AG08470 (cell line): ENCODE data around the genes STATH, HTN1, AMBN and RUFY3.

DNA sequence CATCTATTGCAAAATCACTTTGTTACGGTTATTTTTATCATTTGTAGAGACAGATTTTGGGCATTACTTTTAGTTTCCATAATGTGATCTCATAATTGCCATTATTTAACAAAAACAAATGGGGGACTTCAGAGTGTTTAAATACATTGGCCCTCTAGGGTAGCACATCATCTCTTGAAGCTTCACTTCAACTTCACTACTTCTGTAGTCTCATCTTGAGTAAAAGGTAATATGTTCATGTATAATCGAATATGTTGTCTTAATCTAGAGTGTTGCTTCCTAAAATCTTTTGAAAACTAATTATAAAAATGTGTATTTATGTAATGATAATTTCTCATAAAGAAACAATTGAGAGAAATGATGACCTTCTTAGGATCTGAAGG, at the start of gene STATH:
STATH (plus strand) TSS at position 167 of the 383 bp plus-strand sequence.
- RRBS: no CpG with 5 or more reads among the region's 2 CpGs

GRCh38 chr4:70050389-70050699, at the start of gene HTN1:
HTN1 (plus strand) TSS chr4:70050438.
- RRBS: no CpG with 5 or more reads among the region's 2 CpGs

GRCh38 chr4:70115325-70115590, 38.8 kb upstream of the PRR27 start:
- RRBS: no CpG with 5 or more reads among the region's 2 CpGs

DNA sequence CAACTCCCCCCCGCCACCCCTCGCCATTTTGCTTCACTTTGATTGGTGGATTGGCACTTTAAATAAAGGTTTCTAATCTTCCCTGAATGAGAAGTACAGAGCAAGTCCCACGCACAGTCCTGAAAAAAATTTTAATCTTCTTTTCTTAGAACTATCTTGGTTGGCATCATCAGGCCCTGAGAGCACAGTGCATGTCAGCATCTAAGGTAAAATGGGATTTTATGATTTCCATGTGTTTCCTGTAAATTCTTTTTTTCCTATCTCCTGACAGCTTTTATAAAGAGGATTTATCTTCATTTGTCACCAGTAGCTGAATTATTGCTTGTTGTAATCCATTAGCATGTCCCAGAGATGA, at the start of gene AMBN:
AMBN (plus strand) TSS at position 89 of the 355 bp plus-strand sequence.
- RRBS: no CpG with 5 or more reads among the region's 3 CpGs

GRCh38 chr4:70703858-70704369, 15.6 kb downstream of the UTP3 start:
- RRBS: no CpG with 5 or more reads among the region's 14 CpGs

DNA sequence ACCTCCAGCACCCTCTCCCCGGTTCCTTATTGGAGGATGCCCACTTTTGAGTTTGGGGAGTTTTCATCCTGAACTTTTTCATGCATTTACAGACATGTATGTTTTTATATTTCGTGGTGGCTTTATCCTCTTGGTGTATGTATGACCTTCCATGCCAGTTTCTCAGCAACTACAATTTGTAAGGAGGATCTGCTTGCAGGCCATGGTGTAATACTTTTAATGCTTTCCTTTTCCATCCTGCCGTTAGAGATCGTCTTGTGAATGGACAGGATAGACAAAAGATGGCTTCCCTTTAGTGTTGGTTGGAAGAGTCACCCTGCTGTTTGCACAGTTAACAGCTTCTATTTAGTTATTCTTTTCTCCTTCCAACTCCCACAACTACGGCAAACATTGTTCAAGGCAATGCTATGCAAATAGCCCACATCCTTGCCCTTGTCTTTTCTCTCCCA, 12.3 kb upstream of the RUFY3 start:
- RRBS: no CpG with 5 or more reads among the region's 5 CpGs

- RRBS: no CpG with 5 or more reads among the region's 6 CpGs
Measured at GRCh38 chr4:70721475-70722334, at the start of gene RUFY3. RUFY3 (plus strand) TSS chr4:70721964.

DNA sequence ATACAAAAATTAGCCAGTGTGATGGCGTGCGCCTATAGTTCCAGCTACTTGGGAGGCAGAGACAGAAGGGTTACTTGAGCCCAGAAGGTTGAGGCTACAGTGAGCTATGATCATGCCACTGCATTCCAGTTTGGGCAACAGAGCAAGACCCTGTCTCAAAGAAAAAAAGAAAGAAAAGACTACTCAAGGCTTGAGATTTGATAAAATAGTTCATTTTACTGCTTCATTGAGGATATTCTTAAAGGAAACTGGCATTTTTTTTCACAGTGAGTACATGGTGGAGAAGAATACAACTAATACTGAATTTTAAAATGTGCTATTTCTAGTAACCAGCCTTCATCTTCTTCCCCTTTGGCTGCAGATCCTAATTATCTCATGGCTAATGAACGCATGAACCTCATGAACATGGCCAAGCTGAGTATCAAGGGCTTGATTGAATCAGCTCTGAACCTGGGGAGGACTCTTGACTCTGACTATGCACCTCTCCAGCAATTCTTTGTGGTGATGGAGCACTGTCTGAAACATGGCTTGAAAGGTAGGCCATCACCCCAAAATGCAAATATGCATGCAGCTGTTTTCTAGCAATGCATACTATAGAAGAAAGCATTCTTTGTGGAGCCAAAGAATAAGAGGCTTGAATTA, 40.5 kb downstream of the RUFY3 start:
- RRBS: no CpG with 5 or more reads among the region's 3 CpGs

DNA sequence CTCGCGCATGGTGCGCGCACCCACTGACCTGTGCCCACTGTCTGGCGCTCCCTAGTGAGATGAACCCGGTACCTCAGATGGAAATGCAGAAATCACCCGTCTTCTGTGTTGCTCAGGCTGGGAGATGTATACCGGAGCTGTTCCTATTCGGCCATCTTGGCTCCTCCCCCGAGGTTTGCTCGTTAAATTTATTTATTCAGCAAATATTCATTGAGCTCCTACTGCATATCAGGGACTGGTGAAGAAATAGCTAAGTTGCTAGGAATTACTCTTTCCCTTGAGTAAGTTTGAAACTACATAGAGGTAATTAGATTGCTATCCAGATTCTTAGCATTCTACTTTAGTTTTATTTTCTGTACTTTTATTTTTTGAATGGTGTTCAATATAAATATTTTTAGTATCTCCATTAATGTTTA, 66.2 kb downstream of the DCK start:
- RRBS: no CpG with 5 or more reads among the region's 11 CpGs

- RRBS: no CpG with 5 or more reads among the region's 17 CpGs
Measured at GRCh38 chr4:71187802-71188532, 908 bp downstream of the SLC4A4 start.

GRCh38 chr4:71229390-71229990, 42.4 kb downstream of the SLC4A4 start:
- RRBS: no CpG with 5 or more reads among the region's 9 CpGs

DNA sequence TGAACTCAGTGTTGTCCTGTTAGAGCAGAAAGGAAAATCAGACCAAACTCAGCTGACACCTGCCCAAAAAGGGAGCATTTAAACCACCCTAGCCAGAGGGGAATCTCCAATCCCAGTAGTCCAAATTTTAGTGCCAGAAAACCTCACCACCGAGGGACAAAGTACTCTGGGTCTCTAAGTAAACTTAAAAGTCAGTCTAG, 165.6 kb downstream of the NPFFR2 start:
- RRBS: no CpG with 5 or more reads among the region's 1 CpG

- RRBS: no CpG with 5 or more reads among the region's 2 CpGs
Measured at GRCh38 chr4:72924760-72925231, 144.7 kb downstream of the COX18 start.

GRCh38 chr4:73160995-73161586, 91.6 kb upstream of the COX18 start:
- RRBS: no CpG with 5 or more reads among the region's 7 CpGs

DNA sequence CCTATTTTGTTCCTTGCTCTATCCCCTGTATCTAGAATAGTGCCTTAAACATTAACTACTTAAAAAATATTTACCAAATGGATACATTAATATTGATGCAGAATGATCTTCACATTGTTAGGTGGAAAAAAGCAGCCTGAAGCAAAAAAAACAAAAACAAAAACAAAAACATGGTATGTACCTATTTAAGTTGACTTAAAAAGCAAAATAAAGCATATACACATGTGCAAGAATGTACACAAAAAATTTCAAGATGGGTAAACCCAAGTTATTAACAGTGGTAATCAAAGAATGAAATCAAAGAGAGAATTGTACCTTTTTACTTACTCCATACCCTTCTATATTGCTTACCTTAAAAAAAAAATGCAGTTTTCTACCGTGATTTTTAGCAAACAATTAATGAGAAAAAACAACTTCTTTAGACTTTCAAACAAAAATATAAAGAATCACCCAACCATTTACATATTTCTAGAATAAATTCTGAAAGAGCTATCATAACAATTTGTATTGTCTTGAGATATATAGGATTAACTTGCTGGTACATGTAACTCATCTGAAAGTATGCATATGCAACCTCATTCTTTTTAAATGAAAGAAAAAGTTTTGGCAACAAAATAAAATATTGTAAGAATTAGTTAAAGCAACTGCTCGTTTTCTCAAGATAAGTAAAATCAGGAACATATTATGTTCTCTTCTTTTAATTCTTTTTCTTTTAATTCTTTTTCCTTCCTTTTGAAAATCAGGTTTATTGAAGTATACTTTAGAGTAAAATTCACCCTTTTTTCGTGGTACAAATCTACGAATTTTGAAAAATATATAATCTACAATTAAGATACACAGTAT, 66.2 kb downstream of the ANKRD17 start:
- RRBS: no CpG with 5 or more reads among the region's 4 CpGs

GRCh38 chr4:73274776-73275215, 16.2 kb upstream of the ANKRD17 start:
- RRBS: no CpG with 5 or more reads among the region's 3 CpGs

GRCh38 chr4:73413243-73413742, 9.2 kb downstream of the ALB start:
- RRBS: no CpG with 5 or more reads among the region's 4 CpGs

DNA sequence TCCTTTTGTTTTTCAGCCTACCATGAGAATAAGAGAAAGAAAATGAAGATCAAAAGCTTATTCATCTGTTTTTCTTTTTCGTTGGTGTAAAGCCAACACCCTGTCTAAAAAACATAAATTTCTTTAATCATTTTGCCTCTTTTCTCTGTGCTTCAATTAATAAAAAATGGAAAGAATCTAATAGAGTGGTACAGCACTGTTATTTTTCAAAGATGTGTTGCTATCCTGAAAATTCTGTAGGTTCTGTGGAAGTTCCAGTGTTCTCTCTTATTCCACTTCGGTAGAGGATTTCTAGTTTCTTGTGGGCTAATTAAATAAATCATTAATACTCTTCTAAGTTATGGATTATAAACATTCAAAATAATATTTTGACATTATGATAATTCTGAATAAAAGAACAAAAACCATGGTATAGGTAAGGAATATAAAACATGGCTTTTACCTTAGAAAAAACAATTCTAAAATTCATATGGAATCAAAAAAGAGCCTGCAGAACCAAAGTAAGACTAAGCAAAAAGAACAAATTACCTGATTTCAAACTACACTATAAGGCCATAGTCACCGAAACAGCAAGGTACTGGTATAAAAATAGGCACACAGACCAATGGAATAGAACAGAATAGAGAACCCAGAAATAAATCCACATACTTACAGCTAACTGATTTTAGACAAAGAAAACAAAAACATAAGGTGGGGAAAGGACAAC, 14.8 kb upstream of the AFP start:
- RRBS: no CpG with 5 or more reads among the region's 3 CpGs

GRCh38 chr4:73453116-73453528, 17.1 kb downstream of the AFP start:
- RRBS: no CpG with 5 or more reads among the region's 2 CpGs

- RRBS: 60% methylated on average over 1 of the region's 7 CpGs
Measured at GRCh38 chr4:73670188-73670480, 49.9 kb upstream of the RASSF6 start.